Cardiac atrium fibroblast (primary cell): Measurements from ENCODE around the genes SLC6A9, KLF18, KIF2C, DYNLT4, UROD, ZSWIM5 and IPP.

GRCh38 chr1:43992354-43992960, 1.1 kb downstream of the CCDC24 start:
- RAMPAGE, long total RNA = no peak

DNA sequence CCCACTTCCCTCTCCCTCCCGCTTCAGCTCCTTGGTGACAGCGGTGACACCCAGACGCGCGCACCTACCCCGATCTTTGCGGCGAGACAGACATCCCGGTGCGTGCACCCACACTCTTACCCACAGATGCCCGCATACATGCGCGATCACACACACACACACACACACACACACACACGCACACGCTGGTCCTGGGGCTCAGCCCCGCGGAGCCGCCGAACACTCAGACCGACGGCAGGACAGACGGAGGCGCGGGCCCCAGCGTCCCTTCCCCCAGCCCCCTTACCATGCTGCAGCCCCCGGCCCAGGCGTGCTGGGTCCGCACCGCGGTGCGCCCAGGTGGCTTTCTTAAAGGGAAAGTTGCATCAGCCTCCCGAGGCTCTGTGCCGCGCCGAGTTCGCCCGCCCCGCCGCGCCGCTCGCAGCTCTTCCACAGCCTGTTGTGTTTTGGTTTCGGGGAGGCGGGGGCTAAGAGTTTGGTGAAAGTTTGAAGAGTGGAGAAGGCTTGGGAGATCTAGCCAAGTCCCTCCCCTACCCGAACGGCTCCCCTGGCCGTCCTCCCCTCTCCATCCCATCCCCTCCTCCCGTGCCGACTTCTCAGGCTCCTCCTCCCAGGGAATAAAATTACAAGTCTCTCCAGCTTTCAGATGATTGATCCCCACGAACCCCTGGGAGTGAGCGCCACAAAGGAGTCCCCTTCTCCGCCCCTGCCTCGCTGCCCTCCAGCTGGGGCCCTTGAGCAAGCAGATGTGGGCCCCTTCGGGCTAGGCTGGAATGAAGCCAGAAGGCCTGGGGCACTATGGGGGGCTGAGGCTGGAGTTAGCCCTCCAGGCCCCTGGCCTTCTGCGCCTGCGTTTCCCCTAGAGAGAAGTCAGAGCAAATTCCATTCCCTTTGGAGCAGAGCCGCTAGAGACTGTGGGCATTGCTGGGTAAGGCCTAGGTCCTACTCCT, at the start of gene SLC6A9:
Gene SLC6A9, minus strand, starts transcription at position 443 of the 950 bp plus-strand sequence.
- RAMPAGE, long total RNA = no peak

DNA sequence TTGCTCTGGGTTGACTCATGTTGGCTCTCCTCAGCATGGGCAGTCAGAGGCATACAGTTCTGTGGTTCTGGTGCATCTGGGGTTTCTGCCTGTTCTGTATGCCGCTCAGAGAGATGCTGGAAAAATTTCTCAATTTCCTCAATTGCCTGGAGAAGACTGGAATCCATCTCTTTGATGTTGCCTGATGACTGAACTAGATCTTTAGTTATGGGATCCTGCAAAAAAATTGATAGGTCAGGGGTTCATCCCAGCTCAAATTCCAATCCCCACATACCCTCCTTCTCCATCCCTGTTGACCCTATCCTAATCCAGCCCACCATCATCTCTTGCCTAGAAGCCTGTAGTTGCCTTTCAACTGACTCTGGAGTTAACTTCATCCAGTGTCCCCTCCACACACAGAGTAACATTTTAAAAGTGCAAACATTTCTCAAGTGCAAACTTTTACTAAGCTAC, at the start of gene KLF18:
Gene KLF18, minus strand, starts transcription at position 167 of the 453 bp plus-strand sequence.
- RAMPAGE, long total RNA = no peak

GRCh38 chr1:44223719-44224072, 10.4 kb downstream of the DMAP1 start:
- RAMPAGE, long total RNA = no peak

- RAMPAGE, long total RNA = no peak
Measured at GRCh38 chr1:44507203-44508165, 102.4 kb downstream of the RNF220 start.

GRCh38 chr1:44649188-44650044, 24.9 kb downstream of the TMEM53 start:
- RAMPAGE, long total RNA = no peak

DNA sequence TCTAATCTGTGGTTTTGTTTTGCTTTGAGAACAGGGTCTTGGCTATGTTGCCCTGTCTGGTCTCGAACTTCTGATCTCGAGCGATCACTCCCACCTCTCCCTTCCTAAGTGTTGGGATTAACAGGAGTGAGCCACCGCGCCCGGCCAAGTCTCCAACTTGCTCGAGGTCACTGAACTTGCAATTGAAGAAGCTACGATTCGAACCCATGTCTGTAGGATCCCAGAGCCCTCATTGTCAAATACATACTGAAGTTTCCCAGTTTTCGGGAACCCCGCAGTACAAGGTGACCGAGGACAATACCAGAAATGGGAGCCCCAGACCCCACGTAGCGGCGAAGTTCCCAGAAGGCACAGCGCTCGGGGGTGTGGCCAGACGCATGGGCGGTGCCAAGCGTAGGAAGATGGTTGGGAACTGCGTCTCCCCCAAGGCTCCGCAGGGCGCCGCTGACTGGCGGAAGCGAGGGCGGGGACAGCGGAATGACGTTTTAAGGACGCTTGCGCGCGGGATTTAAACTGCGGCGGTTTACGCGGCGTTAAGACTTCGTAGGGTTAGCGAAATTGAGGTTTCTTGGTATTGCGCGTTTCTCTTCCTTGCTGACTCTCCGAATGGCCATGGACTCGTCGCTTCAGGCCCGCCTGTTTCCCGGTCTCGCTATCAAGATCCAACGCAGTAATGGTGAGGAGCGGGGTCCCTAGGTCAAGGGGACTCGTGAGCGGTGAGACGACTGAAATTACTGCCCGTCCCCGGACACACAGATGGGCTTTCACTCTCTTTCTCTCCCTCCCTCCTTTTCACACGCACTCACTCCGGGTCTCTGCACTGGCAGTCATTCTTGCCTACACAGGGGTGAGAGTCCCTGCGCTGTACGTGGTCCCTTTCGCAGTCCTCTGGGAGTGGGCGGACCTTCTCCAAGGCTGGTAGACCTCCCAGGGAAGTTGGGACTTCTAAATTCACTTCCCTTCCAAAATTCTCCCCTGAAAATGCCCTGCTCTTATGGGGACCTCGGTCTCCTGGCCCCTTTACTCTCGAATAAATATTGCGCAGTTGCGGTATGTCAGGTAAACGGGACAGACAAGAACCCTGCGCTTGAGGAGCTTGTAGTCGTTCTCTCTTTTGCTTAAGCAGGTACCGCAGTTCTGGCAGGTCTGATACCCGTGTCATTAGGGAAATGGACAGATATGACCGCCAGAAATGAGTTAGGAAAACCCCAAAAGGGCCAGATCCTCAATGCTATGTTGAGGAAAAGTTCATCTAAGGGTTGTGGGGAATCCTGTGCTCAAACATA, at the start of gene KIF2C:
Gene KIF2C, plus strand, starts transcription at position 511 of the 1,286 bp plus-strand sequence.
- RAMPAGE, long total RNA = start-site peak on the plus strand centred at position 536 of the sequence, 51 bp wide, 89 and 18 reads in 2 replicates

- RAMPAGE, long total RNA = no peak
Measured at GRCh38 chr1:44746129-44746658, 6.6 kb downstream of the KIF2C start.

GRCh38 chr1:44807173-44808240, at the start of gene DYNLT4:
TSS of gene DYNLT4 (minus strand) at chr1:44807351.
- RAMPAGE, long total RNA = no peak

DNA sequence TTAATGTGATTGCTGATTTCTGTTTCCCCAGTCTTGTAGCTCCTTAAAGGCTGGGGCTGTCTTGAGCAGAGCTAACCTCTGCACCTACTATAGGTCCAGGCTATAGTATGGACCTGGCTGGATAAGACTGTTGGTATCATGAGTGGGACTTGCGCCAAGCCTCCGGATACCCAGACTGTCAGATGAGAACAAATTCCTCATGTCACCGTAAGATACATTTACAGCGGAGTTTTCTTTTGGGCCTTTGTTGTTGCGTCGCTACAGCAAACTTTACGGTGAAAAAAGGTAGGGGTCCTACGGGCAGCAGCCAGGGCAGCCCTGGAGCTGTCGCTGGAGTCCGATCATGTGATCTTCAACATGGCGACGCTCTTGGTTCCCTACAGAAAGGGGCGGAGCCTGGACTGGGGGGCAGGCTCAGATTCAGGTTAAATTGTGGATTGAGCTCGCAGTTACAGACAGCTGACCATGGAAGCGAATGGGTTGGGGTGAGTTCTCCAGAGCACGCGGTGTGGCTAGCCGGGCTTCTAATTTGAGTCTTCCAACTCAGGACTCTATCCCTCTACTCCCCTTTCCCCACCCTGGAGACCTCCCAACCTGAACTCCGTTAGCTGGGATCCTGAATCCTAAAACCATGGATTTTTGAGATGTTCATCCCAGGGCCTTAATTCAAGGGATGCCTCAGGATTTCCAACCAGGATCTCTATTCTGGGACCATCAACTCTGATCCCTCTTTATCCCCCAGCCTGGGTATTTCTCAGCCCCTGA, at the start of gene UROD:
Gene UROD, plus strand, starts transcription at position 454 of the 765 bp plus-strand sequence.
- RAMPAGE, long total RNA = start-site peak on the plus strand centred at position 429 of the sequence, 60 bp wide, 806 and 174 reads in 2 replicates

GRCh38 chr1:45206234-45207251, at the start of gene ZSWIM5:
TSS of gene ZSWIM5 (minus strand) at chr1:45206605.
- RAMPAGE, long total RNA = no peak

- RAMPAGE, long total RNA = no peak
Measured at GRCh38 chr1:45348725-45349205, 8.8 kb downstream of the TOE1 start.

GRCh38 chr1:45489981-45490615, 865 bp downstream of the TESK2 start:
- RAMPAGE, long total RNA = no peak

DNA sequence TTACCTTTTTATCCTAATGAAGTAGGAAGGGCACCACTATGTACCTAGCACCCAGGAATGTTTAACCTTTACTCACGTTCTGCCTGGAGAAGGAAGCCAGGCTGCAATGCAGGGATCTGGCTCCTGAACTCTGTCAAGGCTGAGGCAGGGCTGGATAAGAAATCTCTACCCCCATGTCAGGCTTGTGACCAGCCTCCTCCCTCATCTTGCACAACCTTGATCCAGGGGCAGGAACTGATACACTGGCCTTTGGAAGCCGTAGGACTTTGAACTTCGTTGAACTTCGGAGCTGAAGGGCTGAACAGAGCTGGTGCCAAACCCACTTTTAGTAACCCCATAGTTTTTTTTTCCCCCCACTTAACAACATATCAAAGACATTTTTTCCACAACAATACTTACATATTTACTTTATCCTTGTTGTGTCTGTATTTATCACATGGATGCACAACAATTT, 8.0 kb upstream of the AKR1A1 start:
- RAMPAGE, long total RNA = no peak

GRCh38 chr1:45543770-45544241, 6.8 kb upstream of the AKR1A1 start:
- RAMPAGE, long total RNA = no peak

GRCh38 chr1:45650278-45651725, 26.9 kb upstream of the CCDC17 start:
- RAMPAGE, long total RNA = no peak

- RAMPAGE, long total RNA = no peak
Measured at GRCh38 chr1:45658039-45658539, 28.2 kb downstream of the GPBP1L1 start.

- RAMPAGE, long total RNA = no peak
Measured at GRCh38 chr1:45685865-45686415, 393 bp downstream of the GPBP1L1 start.

DNA sequence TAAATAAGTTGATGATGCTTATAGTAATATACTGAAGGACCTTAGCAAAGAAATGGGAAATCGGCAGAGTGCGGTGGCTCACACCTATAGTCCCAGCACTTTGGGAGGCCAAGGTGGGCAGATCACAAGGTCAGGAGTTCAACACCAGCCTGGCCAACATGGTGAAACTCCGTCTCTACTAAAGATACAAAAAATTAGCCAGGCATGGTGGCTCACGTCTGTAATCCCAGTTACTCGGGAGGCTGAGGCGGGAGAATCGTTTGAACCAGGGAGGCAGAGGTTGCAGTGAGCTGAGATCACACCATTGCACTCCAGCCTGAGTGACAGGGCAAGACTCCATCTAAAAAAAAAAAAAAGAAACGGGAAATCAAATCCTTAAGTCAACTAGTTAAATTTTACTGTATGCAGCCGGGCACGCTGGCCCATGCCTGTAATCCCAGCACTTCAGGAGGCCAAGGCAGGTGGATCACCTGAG, 9.7 kb downstream of the TMEM69 start:
- RAMPAGE, long total RNA = no peak

DNA sequence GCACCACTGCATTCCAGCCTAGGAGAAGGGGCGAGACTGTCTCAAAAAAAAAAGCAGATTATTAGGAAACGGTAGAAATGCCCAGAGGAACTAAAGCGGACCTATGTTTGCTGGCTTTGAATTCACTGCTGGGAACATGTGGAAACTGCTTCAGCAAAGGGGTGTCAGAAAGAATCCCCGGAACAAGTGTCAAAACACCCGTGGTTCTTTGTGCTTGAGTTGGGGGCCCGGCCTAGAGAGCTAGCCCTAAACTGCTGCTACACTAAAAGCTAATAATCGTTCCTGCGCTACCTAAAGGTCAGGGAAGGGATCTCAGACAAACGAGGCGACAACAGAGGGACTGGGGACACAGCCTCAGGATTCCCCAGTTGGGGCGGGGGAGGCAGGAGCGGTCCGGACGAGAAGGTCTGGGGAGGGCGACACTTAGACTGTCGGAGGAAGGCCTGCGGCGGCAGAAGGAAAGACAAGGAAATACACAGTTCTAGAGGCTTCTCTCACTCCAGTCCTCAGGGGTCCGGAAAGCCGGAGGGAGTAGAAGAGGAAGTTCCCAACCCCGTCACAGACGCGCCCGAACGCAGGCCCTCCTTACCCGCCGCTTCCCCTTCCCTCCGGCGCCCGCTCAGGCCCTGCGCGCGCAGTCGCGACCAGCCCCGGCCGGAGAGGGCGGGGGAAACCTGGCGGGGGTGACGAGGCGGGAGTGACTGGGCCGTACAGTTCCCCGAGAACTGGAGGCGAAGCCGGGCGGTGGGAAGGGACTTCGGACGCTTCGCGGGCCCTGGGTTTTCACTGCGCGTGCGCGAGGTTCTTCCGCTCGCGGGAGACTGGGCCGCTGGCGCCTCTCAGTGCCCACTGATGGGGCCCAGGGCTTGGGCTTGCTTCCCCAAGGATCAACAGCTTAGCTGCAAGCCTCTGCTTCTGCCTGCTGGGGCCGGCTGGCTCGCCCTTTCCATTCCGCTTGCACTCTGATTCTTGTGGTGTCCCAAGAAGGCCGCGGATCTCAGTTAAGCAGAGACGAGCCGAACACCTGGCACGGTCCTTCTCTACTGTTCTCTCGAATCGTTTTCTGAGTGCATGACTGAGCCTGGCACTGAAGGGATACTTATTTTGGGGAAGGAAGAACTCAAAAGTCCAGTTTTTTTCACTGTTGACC, at the start of gene IPP:
Gene IPP, minus strand, starts transcription at position 646 of the 1,150 bp plus-strand sequence.
- RAMPAGE, long total RNA = no peak